H4 (cell line): ENCODE measurements around a stretch of chr18.

GRCh38 chr18:79926223-79926886 lies 25.1 kb downstream of the SLC66A2 start:
- RAMPAGE, long total RNA, result no peak

DNA sequence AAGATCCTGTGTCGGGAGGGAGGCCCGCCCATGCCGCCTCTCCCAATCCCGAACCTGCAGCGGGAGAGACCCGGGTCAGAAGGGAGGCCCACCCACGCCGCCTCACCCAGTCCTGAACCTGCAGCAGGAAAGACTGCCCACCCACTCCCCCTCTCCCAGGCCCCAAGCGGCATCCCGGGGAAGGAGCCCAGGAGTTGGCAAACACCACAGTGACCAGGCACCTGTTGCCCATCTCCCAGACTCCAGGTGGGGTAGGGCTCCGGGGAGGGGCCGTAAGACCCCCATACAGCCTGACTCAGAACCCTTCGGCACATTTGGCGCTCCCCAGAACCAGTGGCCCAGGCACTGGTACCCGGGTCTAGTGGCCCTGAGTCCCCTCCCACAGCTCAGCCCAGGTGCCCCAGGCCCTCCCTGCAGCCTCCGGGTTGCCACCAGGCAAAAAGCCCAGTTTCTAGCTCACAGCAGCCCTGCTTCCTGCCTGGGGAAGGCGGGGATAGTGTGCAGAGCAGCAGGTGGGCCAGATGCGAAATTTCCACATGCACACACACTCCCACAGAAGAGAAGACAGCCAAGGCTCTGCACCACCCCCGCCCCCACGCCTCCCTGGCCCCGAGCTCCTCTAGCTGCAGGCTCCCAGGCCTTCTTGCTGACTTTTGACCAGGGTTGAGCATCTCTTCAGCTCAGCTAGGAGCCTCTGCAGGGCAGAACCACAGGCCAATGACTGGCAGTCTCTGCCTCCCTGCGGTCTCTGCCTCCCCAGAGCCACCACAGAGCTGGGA lies 7.5 kb downstream of the SLC66A2 start:
- RAMPAGE, long total RNA, result no peak

DNA sequence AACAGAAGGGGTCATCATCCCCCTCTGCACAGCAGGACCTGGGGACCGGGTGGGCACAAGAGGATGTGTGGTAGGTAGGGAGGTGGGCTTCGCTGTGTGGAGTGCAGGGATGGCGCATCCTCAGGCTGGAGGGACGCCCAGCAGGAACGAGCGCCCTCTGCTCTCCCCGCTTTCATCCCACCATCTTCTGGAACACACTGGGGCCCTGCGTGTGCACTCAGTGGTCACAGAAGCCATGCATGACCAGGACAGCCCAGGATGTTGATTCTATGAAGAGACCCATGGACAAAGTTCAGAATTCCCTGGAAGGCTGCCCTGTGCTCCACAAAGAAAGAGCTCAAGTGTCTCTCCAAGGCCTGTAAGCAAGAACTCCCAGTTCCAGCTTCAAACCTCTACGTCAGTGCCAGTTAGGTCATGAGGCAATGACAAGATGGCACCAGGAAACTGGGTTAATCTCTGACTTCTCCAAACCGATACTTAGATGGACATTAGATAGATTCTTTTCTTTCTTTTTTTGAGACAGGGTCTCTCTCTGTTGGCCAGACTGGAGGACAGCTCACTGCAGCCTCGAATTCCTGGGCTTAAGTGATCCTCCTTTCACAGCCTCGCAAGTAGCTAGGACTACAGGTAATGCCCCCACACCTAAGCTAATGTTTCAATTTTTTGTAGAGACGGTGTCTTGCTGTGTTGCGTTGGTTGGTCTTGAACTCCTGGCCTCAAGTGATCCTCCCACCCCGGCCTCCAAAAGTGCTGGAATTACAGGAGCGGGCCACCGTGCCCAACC lies 3.4 kb downstream of the SLC66A2 start:
- RAMPAGE, long total RNA, result no peak

DNA sequence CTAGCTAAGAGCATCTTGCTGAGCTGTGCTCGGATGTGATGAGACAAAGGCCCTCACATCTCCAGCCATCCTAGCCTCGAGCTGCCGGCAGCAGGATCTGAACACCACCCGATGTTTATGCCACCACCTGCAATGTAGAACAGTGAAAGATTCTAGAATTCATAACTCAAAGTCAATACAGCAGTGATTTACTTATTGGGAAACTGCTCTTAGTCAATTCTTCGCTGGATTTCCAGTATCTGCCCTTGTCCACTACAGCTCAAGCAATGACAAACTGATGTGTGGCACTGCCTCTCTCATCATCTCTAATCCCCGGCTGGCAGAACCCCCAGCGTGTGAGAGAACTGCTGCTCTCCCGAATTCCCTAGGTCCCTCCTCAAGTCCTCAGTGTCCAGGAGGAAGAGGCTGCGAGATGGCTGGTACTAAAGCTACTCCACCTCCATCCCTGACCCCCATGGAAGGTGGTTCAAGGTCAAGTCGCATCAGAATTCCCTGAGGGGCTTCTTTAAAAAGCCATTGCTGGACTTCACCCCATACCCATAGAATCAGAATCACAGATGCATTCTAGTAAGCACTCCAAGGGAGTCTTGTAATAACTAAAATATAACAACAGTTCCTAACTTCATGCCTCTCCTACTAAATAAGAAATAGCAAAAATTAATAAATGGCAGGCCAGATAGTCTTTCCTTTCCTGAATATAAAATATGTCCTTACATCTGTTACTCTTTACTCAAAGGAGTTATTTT lies 1.6 kb downstream of the TXNL4A start:
- RAMPAGE, long total RNA, result no peak

DNA sequence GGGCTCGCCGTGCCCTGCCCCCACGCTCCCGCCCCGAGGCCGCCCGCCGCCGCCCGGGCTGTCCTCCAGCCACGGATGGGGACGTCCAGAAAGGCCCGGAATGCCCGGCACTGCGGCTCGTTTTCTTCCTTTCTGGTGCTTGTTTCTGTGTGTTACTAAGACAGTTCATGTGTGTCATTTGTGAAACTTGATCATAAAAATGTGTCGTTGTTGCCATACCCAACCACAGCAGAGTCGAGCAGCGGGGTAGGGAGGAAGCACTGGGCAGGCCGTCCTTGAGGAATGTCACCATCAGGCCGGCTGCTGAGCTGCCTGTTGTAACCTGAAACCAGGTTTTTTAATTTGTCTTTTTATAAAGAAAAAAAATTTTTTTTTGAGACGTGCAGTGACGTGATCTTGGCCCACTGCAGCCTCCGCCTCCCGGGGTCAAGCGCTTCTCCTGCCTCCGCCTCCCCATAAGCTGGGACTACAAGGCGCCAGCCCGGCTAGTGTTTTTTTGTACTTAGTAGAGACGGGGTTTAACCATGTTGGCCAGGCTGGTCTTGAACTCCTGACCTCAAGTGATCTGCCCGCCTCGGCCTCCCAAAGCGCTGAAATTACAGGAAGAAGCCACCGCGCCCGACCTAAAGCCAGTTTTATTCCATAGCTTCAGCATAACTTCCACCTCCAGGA lies 559 bp upstream of the TXNL4A start:
- RAMPAGE, long total RNA, result no peak

- RAMPAGE, long total RNA, result no peak
Observed at GRCh38 chr18:80033169-80034323, 688 bp upstream of the RBFA start.

- RAMPAGE, long total RNA, result no peak
Observed at GRCh38 chr18:80038421-80038715, 4.1 kb downstream of the RBFA start.

DNA sequence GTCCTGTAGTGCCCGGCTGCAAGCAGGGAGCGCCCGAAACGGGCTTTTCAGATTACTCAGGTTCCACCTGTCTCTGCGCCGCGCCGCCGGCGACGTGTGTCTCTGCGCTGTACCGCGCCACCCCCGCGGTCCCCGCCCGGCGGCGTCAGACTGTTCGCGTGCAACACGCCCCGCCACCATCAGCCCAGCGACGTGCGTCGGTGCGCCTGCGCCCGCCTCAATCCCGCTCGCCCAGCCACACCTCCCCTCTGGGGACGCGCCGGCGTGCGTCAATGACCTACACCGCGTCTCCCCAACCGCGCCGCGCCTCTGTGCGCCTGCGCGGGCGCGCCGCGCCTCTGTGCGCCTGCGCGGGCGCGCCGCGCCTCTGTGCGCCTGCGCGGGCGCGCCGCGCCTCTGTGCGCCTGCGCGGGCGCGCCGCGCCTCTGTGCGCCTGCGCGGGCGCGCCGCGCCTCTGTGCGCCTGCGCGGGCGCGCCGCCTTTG lies 15.1 kb upstream of the PARD6G start:
- RAMPAGE, long total RNA, result no peak